Omental fat pad (tissue), 4 donors: ENCODE measurements around the genes ADD3 and SMNDC1.

DNA sequence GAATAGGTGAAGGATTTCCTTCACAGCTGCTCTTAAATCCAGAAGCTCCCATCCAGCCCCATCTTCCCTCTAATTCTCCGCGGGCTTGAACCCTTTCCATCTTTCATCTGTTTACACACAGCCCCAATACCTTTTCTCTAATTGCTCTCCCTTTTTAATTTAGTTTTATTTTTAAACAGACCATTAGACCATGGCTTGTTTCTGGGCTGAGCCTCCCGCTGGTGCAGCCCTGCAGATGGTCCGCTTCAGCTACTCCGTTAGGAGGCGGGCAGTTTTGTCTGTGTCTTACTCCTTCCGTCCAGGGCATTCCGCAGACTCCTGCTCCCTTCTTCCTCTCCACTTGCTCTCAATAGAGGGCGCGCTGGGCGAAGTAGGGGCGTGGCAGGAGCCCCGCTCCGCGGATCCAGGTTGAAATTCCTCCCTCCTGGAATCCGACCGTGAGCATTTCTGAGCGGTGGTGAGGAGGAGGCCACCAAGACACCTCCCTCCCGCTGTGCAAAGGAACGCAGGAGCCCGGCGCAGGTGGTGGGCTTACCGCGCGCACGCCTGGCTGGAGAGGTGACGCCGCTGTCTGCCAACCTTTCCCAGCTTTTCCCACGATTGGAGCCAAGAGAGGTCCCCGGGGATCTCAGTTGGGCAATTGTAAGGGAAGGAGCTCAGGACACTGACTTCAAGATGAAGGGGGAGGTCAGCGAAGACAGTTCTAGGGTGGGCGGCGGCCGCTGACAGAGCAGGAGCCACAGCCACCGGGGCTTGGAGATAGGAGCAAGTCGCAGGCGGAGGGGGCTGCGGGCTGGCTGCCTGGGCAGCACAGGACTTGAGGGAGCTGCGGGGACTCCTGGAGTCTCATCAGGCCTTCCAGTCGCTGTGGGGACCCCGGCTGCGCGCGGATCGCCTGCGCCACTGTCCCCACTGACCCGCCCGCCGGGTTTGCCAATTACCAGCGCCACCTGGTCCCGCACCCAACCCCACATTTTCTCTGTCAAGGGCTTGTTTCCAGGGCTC, 1011.4 kb downstream of the XPNPEP1 start:
- PRO-cap = no peak
- RAMPAGE, long total RNA, 4 experiments = no peak in any of the 4 experiments

- PRO-cap = no peak
- RAMPAGE, long total RNA, 4 experiments = no peak in any of the 4 experiments
Measured at GRCh38 chr10:109253069-109253466, 670.2 kb downstream of the XPNPEP1 start.

GRCh38 chr10:109740370-109740825, 182.9 kb downstream of the XPNPEP1 start:
- PRO-cap = no peak
- RAMPAGE, long total RNA, 4 experiments = start-site peak on the minus strand in 2 of 4 experiments, at chr10:109740474-109740557 at its widest, 6 to 7 reads per replicate

GRCh38 chr10:109959793-109960009, 36.4 kb upstream of the XPNPEP1 start:
- PRO-cap = no peak
- RAMPAGE, long total RNA, 4 experiments = no peak in any of the 4 experiments

DNA sequence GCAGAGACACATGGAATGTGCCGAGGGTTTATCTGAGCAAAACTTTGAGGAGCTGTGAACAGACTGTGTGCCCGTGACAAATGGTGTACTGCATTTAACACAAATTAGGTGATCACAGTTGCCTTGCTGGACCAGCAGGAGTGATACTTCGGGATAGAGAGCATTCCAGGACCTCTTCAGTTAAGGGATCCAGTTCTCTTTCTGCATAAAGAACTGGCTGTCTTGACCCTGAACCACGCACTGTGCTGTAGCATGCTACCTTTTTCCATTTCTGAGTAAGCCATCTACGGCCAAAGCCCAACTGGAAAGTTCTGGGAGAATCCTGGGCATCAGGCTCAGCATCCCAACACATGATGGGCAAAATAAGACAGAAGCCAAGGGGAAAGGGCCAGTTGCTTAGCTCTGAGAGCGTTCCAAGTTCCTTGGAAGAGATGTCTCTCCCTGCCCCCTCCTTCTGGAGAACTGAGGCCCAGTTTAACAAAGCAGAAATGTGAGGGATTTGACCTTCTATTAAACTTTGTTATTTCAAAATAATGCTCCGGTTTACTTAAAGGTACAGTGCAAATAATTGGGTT, 37.9 kb upstream of the ADD3 start:
- PRO-cap = no peak
- RAMPAGE, long total RNA, 4 experiments = no peak in any of the 4 experiments

DNA sequence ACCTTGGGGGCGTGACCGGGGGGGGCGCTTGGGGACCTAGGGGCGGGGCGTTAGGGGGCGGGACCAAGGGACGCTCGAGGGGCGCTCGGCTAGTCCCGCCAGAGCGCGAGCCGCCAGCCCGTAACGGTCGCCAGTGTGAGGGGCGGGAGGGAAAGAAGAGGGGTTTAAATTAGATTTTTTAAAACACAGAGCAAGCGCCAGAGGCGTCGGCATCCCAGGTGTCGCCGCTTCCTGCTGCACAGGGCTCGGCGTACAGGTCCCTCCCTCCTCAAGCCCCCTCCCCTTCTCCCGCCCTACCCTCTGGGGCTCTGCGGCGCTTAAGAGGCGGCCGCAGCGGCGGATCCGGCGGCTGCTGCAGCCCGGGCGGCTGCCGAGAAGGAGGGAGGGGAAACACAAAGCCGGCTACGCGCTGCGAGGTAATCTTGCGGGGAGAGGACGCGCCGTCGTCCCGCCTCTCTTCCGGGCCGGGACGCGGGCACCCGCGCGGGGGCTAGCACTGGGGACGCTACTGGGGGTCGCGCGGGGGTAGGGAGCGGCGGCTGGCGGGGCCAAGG, at the start of gene ADD3:
Gene ADD3, plus strand, starts transcription at position 101 of the 554 bp plus-strand sequence.
- PRO-cap = unidirectional peak, plus-strand start at position 101 of the sequence
- RAMPAGE, long total RNA, 4 experiments = start-site peak on the plus strand in 4 of 4 experiments, centred at positions 82 to 336 of the sequence, 193 to 825 reads per replicate

GRCh38 chr10:110048818-110049504, 41.2 kb downstream of the ADD3 start:
- PRO-cap = no peak
- RAMPAGE, long total RNA, 4 experiments = no peak in any of the 4 experiments

GRCh38 chr10:110141277-110141675, 66.1 kb upstream of the MXI1 start:
- PRO-cap = no peak
- RAMPAGE, long total RNA, 4 experiments = no peak in any of the 4 experiments

- PRO-cap = no peak
- RAMPAGE, long total RNA, 4 experiments = no peak in any of the 4 experiments
Measured at GRCh38 chr10:110210516-110211089, 3.2 kb downstream of the MXI1 start.

DNA sequence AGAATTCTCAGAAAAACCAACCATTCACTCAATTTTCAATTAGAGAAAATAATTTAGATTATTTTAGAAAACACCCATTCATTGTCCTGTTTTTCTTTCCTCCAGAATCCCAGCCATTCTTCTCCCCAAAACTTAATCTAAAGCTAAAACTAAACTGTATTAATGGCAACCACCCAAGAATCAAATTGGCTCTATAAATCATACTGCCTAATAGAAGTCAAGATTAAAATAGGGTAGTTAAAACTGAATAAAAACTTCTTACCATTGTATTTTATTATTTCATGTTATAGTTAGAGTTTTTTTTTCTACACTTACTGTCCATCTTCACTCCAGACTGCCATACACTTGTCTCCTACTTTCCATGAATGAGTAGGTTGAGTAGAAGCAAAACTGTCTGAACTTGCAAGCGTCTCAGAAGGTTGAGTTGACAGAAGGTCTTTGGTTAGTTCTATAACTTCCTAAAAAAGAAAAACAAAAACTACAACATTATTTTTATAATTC, 6.3 kb downstream of the SMNDC1 start:
- PRO-cap = no peak
- RAMPAGE, long total RNA, 4 experiments = no peak in any of the 4 experiments

GRCh38 chr10:110304642-110305460, at the start of gene SMNDC1:
Gene SMNDC1, minus strand, starts transcription at chr10:110304920.
- PRO-cap = no peak
- RAMPAGE, long total RNA, 4 experiments = start-site peak on the minus strand in 2 of 4 experiments, at chr10:110304836-110305179 at its widest, 26 to 50 reads per replicate

DNA sequence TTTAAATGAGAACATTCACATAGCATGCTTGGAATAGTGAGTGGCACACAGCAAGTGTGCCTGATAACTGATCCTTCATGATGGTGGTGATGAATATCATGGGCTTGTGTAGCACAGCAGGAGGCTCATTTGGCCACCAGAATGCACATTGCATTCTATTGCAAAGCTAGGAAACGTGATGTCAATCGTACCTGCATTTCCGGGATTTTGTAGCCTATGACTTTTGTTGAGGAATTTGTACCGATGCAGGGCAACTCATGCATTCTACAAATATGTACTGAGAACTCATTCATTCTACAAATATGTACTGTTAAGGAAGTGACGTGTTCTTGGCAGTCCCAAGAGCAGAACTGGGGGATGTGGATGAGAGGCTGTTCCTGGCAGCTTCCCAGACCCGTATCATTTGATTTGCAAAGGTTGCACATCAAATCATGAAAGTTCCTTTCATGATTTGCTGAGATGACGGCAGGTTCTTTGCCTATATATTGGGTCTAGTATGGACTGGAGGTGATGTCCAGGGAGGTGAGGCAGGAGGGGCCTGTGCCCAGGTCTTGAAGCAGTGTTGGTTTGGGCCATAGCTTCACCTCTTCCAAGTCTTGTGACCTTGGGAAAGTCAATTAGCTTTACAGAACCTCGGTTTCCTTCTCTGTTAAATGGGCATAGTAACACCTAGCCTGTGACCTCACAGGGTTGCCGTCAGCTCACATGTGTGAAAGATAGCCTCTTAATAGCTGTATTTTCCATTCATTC, 94.7 kb upstream of the SMNDC1 start:
- PRO-cap = no peak
- RAMPAGE, long total RNA, 4 experiments = no peak in any of the 4 experiments

- PRO-cap = no peak
- RAMPAGE, long total RNA, 4 experiments = no peak in any of the 4 experiments
Measured at GRCh38 chr10:110410273-110410894, 87.3 kb upstream of the DUSP5 start.

DNA sequence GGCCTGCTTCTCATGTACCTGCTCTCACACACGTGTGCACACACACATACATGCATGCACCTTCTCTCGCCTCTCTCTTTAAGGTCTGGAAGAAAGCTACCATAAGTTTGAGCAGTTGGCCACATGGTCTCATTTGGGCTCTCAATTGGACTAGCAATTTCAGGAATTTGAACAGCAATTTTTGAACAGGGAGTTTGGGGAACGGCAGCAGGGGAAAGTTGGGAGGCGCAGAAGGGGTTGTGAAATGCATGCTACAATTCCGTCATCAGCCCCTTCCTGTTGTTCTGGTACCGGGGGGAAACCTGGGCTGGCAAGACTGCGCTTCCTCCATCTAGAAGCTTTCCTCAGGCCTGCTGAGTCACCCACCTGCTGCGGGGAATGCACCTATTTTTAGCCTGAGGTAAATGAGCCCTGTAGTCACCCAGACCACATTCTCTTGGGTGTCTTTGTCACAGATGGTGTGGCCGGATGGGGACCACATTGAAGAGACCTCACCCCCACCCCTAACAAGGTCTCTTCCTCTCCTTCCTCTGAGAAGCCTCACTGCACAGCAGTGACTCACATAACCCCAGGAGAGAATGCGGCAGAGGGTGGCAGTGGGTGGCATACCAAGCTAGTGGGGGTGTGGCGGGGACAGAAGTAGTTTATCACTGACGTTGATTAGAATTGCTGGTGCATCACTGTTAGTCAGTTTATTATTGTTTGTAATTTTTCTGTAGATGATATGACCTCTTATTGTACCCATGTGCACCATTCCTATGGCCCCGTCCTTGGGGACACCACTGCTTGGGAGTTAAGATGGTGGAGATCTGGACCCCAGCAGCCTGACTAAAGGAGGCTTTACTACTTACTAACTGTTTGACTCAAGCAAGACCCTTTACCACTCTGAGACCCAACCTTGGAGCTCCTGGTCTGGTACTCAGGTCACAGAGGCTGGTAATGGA, 83.1 kb upstream of the DUSP5 start:
- PRO-cap = no peak
- RAMPAGE, long total RNA, 4 experiments = no peak in any of the 4 experiments

DNA sequence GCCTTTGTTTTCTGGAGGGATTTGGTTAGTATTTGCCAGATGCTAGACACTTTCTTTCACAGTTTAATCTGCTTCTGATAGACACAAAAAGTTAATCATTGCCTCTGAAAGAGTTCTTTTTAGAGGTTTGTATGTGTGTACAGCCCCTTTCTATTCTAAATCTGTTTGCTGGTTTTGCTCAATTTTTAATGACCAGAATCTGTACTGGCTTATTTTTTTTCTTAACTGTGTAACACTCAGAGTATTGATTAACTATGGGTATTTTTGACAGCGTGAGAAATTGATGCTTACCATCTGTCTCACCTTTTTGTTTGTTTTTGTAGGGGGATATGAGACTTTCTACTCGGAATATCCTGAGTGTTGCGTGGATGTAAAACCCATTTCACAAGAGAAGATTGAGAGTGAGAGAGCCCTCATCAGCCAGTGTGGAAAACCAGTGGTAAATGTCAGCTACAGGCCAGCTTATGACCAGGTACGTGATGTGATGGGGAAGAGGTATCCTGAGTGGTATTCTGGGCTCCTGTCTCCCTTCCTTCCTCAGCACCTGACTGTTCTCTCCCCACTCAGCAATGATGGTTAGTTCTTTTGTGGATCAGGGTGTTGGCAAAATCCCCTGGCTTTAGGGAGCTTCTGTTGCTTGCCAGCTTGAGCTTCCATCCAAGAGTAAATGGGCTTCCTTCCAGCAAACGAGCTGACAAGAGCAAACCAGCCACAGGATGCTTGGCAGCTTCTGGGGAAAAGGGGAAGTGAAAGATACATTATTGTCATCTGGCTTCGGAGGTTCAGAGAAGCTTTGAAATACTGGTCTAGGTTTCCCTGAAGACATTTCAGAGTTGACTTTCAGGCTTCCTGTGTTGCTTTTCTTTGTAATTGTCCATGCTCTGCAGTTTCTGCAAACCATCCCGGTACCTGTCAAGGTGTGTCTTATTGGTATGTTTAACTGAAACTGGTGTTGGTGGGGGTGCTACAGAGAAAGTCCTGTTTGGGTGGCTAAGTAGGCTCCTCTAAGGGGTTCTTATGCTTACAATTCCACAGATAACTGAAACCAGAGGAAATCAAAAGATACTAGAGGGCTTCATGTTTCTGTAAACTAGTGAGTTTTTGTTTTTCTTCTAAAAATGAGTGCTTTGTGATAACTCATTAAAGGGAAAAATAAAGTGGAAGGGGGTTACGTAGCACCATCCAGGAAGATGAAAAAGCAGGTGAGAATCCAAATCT, 5.1 kb downstream of the DUSP5 start:
- PRO-cap = no peak
- RAMPAGE, long total RNA, 4 experiments = no peak in any of the 4 experiments

- PRO-cap = no peak
- RAMPAGE, long total RNA, 4 experiments = no peak in any of the 4 experiments
Measured at GRCh38 chr10:110636605-110637557, 7.3 kb upstream of the RBM20 start.

- PRO-cap = no peak
- RAMPAGE, long total RNA, 4 experiments = no peak in any of the 4 experiments
Measured at GRCh38 chr10:110641301-110641683, 2.8 kb upstream of the RBM20 start.

DNA sequence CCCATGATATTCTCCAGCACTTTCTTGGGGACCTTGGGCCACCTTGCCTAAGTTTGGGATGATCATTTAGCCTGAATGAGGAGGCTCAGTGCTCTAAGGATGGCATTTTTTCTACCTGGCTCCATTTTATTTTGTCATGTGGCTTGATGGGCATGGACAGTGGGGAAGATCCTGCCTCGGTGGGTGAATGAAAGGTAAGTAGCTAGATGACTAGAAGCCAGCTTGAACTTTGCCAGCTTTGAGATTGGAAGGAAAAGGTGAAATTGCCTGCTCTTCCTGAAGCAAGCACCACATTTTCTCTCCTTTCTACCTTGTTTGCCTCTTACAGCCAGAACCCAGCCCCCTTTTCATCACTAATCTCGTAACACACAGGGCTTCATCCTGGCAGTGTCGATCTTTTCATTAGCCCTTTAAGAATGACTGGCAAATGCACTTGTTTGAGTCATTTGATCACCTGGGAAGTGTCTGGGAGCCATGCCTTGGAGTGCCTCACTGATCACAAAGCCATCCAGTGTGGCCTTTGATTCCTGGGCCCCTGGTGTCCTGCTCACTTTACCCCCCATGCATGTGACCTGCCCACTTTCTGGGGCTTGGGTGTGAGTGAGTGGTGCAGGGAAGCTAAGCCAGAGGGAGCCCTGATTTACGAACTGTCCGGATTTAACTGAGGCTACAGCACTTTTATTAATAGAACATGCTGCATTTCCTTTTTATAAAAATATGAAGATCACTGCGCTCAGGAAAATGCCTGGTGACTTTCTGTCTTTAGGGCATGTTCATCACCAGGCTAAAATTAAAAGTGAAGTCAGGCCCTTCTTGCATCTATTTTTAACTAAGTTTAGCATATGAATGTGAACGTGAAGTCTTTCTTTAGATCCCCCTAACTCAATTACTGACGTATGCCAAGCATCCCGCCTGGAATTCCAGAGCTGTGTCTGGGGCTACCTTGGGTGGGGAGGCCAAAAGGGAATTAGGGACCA, 23.5 kb downstream of the RBM20 start:
- PRO-cap = no peak
- RAMPAGE, long total RNA, 4 experiments = no peak in any of the 4 experiments

DNA sequence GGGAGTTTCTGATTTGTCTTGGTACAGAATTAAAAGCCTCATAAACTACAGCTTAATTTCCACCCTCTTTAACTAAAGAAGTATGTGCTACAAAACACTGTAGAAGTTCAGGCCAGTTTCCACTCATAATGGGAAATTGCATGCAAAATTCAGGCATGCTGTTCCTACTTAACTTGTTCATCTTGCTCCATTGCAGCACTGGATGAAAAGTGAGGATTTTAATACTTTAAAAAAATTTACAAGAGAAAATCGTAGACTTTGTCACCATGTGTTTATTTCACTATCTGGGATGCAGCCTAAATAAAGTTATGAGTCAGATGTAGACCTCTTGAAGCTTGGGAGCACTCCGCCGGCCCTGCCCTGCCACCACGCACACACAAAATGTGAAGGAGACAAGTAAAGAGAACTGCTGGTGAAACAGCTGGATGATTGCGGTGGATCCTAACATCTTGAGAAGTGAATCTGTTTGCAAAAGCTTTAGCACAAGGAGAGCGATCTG, 40.4 kb downstream of the RBM20 start:
- PRO-cap = no peak
- RAMPAGE, long total RNA, 4 experiments = no peak in any of the 4 experiments

DNA sequence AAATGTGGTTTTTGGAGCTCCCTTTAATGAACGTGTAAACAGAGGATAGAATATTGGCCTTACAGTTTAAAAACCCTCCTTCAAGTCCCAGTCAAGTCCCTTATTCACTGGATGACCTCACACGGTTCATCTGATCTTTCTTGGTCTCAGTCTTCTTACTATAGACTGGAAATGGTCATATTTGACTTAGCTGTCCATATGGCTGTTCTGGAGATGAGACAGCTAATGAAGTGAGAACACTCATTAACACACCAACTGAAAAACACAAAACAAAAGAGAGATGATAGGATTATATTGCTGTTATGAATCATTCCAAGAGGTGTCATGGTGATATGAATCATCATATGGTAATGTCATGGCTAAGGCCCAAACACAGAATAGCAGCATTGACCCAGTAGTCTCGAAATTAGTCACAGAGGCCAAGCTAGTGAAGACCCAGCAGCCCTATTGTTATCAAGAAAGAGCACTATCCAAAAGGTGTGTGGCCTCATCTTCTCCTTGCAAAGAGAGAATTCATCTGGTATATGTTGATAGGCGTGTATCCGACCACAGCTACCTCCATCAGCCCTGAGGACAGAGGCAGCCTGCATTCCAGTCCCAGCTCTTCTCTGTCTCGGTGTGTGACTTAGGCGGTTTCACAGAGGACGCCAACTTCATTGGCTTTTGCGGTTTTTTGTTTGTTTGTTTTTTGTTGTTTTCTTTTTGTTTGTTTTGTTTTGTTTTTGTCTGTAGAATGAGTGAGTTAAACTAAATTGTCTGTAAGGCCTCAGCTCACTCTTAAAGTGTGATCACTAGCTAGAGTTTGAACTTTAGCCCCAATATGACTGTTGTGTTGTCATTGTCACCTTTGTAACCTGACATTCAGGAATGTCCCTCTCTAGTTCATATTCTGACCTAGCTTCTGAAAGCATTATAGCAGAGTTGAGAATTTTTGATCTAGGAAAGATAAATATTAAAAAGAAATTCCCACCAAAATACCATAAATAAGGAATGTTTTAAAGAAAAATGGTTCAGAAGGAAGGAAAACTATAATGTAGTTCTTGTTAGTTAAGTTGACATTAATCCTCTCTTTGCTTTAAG, 97.4 kb upstream of the PDCD4 start:
- PRO-cap = no peak
- RAMPAGE, long total RNA, 4 experiments = no peak in any of the 4 experiments